ENCODE measurements around a stretch of chr10.

DNA sequence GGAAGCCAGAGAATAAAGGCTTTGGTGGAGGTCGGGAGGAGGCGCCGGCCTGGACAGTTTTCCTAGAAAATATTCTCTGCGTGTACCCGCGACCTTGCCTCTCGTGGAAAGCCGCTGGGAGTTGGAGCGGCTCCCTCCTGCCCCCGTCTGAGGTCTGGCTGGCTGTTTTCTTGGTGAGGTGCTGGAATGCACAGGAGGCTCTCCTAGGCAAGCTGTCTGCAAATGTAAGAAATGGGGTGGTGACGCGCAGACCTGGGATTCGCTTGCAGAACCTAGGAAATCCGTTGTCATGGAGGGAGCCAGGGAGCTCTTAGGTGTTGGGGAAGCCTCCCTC, 28.6 kb upstream of the JAKMIP3 start:
- PRO-cap, 3 experiments, result no peak in any of the 3 experiments
- RRBS, result no CpG with 5 or more reads among the region's 14 CpGs

DNA sequence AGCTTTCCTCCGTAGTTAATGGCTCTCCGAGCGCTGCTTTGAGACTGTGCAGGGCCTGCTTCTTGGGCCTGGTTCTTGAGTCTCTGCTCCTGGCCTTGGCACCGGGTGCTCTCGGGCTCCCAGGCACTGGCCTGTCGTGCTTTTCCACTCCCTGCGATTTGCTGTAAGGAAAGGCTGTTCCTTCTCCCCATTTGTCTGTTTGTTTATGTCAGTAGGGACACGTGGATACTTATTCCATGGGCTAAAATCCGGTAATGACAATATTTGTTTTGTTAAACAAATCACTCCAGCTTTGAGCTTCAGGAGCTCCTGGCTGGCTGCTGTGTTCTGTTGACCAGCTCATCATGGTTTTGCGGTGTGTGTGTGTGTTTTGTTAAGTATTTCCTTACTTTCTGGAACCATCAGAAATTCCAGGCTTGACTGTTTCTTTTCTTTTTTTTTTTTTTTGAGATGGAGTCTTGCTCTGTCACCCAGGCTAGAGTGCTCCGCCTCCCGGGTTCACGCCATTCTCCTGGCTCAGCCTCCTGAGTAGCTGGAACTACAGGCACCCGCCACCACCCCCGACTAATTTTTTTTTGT, 17.4 kb upstream of the JAKMIP3 start:
- PRO-cap, 3 experiments, result no peak in any of the 3 experiments
- RRBS, result no CpG with 5 or more reads among the region's 15 CpGs

DNA sequence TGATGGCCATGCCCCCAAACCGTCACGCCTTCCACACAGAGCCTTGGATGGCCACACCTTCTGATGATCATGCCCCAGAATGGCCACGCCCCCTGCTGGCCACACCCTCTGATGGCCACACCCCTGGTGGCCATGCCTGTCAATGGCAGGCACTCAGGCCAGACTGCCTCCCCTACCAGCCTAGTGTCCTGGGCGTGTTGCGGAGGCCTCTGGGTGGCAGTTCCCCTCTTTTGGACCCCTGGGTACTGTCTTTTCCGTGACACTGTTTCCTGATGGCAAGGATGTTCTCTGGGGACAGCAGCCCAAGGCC, 23.2 kb upstream of the DPYSL4 start:
- PRO-cap, 3 experiments, result no peak in any of the 3 experiments
- RRBS, result no CpG with 5 or more reads among the region's 6 CpGs

DNA sequence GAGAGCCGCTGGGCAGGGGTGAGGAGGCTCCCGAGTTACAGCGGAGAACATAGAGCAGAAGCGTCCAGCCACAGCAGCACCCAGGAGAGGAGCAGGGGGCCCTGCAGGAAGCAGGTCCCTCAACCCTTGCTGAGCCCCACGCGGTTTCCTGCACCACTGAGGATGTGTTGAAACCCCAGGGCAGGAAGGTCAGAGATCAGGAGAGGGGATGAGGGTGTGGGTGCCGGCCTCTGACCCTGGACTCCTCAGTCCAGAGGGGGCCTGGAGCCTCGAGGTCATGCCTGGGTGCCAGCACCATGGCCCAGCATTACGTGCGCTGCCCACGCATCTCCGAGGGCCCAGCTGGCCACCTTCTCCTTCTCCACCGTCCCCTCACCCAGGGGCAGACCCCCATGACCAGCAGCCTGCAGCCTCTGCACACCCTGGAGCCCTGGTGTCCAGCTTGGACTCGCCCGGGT, 52.2 kb downstream of the STK32C start:
- PRO-cap, 3 experiments, result no peak in any of the 3 experiments
- RRBS, result no CpG with 5 or more reads among the region's 15 CpGs

DNA sequence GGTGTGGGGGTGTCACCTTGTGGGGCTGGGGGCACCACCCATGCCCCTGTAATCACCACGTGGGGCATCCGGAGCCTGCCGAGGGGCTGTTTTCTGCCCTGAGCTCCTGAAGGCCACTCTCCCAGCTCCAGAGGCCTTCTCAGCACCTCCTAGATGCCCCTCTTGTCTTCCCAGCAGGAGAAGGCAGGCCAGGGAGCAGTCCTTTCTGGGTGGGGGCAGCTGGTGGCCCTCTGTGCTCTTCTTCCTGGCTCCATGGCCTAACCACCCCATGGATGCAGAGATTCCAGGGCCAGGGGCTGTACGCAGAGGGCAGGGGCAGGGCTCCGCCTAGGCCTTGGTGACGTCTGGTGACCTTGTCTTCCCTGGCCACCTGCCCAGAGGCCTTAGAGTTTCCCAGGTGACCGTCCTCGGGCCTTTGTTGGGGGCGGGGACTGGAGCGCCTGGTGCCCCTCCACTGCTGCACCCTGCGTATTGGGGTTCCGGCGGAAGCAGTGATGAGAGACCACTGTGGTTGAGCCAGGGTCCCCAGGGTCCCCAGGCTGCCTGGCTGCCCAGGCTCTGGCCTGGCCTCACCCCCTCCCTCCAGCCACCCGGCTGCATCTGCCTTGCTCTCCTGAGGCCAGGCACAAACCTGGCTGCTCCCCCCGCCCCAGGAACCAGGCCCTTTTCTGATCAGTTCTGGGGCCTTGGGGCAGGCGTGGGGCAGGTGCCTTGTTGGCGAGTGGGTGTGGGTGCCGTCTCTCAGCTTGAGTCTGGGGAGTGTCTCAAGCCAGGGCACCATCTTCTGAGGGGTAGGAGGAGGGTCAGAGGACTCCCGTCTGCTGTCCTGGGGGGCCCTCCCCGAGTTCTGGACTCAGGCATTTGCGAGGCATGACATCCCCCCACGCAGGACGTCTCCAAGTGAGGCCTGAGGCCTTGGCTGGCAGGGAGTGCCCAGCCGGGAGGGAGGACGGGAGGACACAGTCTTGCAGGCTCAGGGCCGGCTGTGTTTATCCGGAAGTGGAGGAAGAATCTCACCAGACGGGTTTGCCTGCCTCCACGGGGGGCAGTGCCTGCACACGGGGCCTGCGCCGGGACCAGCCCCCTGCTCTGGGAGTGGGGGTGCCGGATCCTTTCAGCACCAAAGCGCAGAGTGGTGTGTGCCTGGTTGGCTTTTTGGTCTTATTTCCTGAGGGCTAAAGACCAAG, 10.5 kb downstream of the PWWP2B start:
- PRO-cap, 3 experiments, result peak in 3 of 3 experiments; most common plus-strand start position 471 of the sequence (in 3); most common minus-strand start position 931 of the sequence (in 2)
- RRBS, result 25% methylated on average over 11 of the region's 34 CpGs

- PRO-cap, 3 experiments, result peak in 1 of 3 experiments; most common plus-strand start chr10:132409195 (in 1); most common minus-strand start chr10:132408984 (in 1)
- RRBS, result 37% methylated on average over 8 of the region's 27 CpGs
Measured at GRCh38 chr10:132408781-132409528, 12.0 kb downstream of the PWWP2B start.

GRCh38 chr10:132415140-132415752, 18.2 kb downstream of the PWWP2B start:
- PRO-cap, 3 experiments, result no peak in any of the 3 experiments
- RRBS, result no CpG with 5 or more reads among the region's 5 CpGs

DNA sequence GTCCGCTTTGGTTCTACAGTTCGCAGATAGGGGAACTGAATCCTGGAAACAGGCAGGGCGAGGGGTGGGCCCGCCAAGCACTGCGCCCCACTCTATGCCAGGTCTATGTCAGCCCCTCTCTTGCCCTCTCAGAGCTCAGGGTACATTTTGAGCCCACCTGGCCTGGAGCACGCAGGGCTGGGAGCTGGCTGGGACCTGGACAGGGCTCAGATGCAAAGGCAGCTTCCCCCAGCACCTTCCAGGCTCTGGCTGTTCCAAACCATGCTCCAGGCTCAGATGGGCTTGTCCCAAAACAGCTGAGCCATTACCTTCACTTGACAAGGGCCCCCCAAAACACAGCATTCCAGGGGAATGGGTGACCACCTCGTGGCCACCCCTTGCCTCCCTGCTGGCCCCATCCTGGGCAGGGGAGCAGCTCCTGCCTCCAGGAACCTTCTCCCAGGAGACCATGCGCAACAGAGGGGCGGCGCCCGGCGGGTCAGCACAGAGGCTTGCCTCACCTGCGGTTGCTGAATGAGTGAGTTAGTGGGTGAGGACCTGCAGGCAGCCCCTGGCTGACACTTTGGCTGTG, 54.4 kb downstream of the PWWP2B start:
- PRO-cap, 3 experiments, result no peak in any of the 3 experiments
- RRBS, result no CpG with 5 or more reads among the region's 13 CpGs

- PRO-cap, 3 experiments, result no peak in any of the 3 experiments
- RRBS, result no CpG with 5 or more reads among the region's 13 CpGs
Measured at GRCh38 chr10:132542120-132542561, 4.6 kb downstream of the INPP5A start.

- PRO-cap, 3 experiments, result no peak in any of the 3 experiments
- RRBS, result no CpG with 5 or more reads among the region's 9 CpGs
Measured at GRCh38 chr10:132556078-132556498, 18.5 kb downstream of the INPP5A start.

DNA sequence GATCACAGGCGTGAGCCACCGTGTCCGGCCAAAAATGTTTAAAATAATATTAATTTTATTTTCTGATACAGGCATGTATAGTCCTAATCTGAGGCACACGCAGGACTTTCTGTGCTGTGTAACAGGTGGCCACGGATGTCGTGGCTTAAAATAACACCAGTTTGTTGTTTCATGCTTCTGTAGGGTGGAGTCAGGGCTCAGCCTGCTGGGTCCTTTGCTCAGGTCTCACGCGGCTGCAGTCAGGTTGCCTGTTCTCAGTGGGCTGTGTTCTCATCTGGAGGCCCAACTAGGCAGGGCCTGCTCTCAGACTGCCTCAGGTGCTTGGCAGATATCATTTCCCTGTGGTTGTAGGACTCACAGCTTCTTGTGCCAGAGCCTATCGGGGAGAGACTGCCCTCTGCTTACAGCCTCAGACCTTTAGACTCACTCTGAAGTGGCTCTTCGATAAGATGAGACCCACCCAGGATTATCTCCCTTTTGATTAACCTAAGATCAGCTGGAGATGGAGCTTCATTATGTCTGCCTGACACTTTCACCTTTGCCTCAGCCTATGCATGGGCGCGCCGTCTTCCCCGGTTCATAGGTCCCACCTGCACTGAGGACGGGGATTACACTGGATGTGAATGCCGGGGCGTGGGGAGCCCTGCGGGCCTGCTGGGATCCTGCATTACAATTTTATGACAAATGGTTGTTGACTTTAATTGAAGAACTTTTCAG, 55.2 kb downstream of the INPP5A start:
- PRO-cap, 3 experiments, result no peak in any of the 3 experiments
- RRBS, result 90% methylated on average over 3 of the region's 18 CpGs

DNA sequence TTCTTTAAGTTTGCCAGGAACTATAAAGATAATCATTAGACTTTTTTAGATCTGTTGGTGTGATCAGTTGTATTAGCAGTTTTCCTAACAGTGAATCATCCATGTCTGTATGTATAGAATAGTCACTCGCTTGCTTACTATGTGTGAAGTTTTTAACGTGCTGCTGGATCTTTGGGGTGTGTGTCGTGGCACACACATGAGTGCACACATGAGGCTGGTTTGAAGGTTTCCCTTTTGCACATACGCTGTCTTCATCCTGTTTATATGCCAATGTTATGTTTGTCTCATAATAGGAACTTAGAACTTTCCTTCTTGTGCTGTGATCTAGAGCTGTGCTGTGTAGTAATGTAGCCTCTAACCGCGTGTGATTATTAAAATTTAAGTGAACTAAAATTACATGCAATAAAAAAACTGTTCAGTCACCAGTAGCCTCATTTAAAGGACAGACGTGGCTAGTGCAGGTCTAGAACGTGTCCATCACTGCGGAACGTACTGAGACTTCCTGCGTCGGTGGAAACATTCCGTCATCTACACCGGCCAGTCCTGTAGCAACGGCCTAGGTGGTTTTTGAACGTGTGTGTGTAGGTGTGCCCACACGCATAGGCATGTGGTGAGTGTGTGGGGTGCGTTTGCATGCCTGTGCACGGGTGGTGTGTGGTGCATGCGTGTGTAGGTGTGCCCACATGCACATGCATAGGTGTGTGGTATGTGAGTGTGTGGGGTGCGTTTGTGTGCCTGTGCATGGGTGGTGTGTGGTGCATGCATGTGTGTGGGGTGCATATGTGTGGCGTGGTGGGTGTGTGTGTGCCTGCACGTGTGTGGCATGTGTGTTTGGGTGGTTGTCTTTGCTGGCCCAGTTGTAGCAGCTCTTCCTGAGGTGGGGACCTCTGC, 56.5 kb downstream of the INPP5A start:
- PRO-cap, 3 experiments, result no peak in any of the 3 experiments
- RRBS, result no CpG with 5 or more reads among the region's 23 CpGs

GRCh38 chr10:132629090-132629653, 91.6 kb downstream of the INPP5A start:
- PRO-cap, 3 experiments, result no peak in any of the 3 experiments
- RRBS, result no CpG with 5 or more reads among the region's 12 CpGs

DNA sequence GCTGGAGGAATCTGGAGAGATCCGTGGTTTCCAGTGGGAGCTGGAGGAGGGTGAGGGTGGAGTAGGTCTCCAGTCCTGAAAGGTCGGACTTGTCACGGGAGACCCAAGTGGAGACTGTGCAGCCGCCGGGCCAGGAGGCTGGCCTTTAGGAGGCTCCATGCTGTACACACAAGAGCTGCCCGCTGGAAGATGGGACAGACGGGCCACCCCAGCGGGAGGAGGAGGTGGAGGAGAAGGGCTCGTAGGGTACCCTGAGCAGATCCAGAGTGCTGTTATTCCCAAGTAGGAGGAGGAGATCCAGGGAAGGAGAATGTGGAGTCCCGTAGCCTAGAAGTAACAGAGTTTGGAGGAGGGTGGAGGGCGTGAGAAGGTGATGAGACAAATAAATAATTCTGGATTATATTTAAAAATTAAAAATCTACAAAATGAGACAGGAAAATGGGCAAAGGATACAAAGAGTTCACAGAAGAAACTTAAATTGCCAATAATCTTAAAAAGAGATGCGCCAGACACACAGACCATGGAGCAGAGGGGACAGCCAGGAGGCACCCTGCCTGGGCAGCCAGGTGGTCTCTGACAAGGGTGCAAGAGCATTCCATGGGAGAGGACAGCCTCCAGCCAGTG, 106.6 kb downstream of the NKX6-2 start:
- PRO-cap, 3 experiments, result no peak in any of the 3 experiments
- RRBS, result no CpG with 5 or more reads among the region's 12 CpGs

- PRO-cap, 3 experiments, result no peak in any of the 3 experiments
- RRBS, result no CpG with 5 or more reads among the region's 42 CpGs
Measured at GRCh38 chr10:132782409-132783652, 3.1 kb downstream of the NKX6-2 start.

DNA sequence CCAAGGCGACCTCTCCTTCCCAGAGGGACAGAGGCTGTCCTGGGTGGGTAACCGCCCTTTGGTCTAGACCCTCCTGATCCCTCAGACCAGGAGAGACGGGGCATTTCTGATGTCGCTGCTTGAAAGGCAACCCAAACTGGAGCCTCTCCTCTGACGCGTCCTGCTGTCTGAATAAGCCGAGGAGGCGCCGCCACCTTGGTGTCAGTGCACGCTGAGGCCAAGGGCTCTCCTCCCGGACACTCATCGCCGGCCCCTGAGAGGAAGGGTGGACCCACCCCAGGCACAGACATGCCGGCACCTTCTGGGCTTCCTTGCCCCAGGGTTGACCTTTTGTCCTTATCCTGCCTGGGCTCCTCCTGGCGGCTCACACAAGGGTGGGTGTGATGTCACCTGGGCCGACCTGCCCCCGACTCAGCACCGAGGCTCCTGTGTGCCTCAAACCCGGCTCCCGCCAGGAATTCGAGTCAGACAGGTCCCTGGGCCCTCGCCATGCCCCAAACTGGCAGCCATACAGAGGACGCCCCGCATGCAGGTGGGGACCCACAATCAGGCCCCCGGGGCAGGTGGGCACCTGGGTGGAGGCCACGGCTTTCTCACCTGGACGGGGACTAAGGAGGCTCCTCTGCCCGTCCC, 17.7 kb upstream of the CFAP46 start:
- PRO-cap, 3 experiments, result no peak in any of the 3 experiments
- RRBS, result 53% methylated on average over 6 of the region's 28 CpGs

DNA sequence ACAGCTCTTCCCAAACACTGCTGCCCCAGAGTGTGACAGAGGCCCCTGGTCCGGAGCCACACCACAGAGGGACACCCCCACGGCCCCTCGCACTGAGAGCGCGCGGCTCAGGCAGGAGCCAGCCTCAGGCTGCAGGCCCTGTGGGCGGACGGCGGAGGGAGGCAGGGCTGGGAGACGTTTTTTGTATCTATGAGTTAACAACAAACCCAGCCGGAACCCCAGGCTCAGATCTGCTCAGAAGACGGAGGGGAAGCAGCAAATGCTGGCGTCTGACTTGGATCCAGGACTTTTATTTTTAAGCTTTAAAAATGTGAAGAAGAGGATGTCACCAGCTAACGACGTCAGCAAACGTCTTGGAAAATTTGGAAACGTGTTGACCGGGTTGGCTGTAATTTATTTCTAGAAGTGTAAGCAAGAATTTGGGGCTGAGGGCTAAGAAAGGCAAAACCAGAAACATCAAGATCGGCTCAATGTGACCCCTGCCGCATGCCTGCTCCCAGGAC, 18.7 kb upstream of the CFAP46 start:
- PRO-cap, 3 experiments, result no peak in any of the 3 experiments
- RRBS, result no CpG with 5 or more reads among the region's 20 CpGs

GRCh38 chr10:132967549-132967851, 25.1 kb upstream of the CFAP46 start:
- PRO-cap, 3 experiments, result no peak in any of the 3 experiments
- RRBS, result no CpG with 5 or more reads among the region's 11 CpGs

GRCh38 chr10:132992784-132993183, 50.4 kb upstream of the CFAP46 start:
- PRO-cap, 3 experiments, result no peak in any of the 3 experiments
- RRBS, result no CpG with 5 or more reads among the region's 19 CpGs

- PRO-cap, 3 experiments, result no peak in any of the 3 experiments
- RRBS, result 6% methylated on average over 13 of the region's 45 CpGs
Measured at GRCh38 chr10:133161282-133162075, 1.5 kb downstream of the KNDC1 start.